Measurements from ENCODE around the gene ZMIZ1.

DNA sequence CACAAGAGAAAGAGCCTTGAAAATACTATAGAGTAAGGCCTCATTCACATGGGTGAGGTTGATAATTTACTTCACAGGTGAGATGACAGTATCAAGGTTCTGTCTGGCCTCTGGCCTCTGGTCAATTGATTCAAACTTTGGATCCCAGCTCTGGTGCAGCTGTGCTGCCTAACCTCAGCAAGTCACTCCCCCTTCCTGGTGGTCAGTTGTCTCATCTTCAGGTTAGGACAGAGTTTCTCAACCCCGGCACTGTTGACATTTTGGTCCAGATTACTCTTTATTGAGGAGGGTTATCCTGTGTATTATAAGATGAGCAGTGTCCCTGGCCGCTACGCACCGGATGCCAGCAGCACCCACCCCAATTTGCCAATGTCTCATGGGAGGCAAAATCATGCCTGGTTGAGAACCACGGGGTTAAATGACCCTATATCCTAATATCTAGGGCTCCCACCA, 147.8 kb downstream of the KCNMA1 start:
- RAMPAGE, long total RNA: no peak
- RRBS, 2 experiments: 83 to 95% methylated on average over 4 of the region's 5 CpGs
CAGE:
- cytosol, long polyA minus RNA: no peak
- cytosol, long polyA plus RNA: no peak
- long polyA plus RNA: no peak
- nucleolus, long total RNA: no peak
- nucleus, long polyA plus RNA: no peak
- nucleus, long total RNA: no peak

GRCh38 chr10:77613073-77613962, 24.3 kb downstream of the KCNMA1 start:
- RAMPAGE, long total RNA: no peak
- RRBS, 2 experiments: no CpG with 5 or more reads among the region's 10 CpGs
CAGE:
- cytosol, long polyA minus RNA: no peak
- cytosol, long polyA plus RNA: no peak
- long polyA plus RNA: no peak
- nucleolus, long total RNA: no peak
- nucleus, long polyA plus RNA: no peak
- nucleus, long total RNA: no peak

GRCh38 chr10:77713963-77714539, 76.4 kb upstream of the KCNMA1 start:
- RAMPAGE, long total RNA: no peak
- RRBS, 2 experiments: no CpG with 5 or more reads among the region's 13 CpGs
CAGE:
- cytosol, long polyA minus RNA: no peak
- cytosol, long polyA plus RNA: no peak
- long polyA plus RNA: no peak
- nucleolus, long total RNA: no peak
- nucleus, long polyA plus RNA: no peak
- nucleus, long total RNA: no peak

DNA sequence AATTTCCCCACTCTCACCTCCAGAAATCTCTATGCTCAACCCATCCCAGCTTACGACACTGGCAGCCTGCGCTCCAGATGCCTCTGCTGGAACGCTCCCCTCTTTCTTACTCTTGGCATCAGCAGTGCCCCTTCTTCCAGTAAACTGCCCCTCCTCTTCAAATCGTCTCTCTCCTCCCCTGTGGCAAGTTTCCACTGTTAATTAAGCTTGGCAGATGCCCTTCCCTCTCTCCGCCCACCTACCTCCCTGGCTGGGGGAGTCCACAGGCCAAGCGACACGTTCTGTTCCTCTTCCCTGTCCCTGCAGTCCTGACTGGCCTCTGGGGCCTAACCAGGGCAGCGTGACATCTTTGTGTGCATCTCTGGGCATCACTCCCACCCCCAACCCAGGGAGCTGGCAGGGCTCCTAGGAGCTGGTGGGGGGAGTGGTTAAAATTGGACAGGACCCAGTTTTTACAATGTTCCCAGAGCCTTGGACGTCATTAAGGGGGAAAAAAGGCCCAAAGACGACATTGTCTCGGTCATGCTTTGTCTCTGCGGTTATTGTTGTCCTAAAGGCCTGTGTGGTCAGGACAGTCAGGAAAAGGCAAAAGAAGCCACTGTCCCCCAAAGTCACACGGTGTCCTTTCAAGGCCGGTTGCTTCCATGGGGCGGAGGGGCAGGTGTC, 54.3 kb downstream of the DLG5 start:
- RAMPAGE, long total RNA: no peak
- RRBS, 2 experiments: no CpG with 5 or more reads among the region's 15 CpGs
CAGE:
- cytosol, long polyA minus RNA: no peak
- cytosol, long polyA plus RNA: no peak
- long polyA plus RNA: no peak
- nucleolus, long total RNA: no peak
- nucleus, long polyA plus RNA: no peak
- nucleus, long total RNA: no peak

- RAMPAGE, long total RNA: no peak
- RRBS, 2 experiments: no CpG with 5 or more reads among the region's 5 CpGs
CAGE:
- cytosol, long polyA minus RNA: no peak
- cytosol, long polyA plus RNA: no peak
- long polyA plus RNA: no peak
- nucleolus, long total RNA: start-site peak on the minus strand at chr10:77899237-77899306, 7 reads
- nucleus, long polyA plus RNA: no peak
- nucleus, long total RNA: no peak
Observed at GRCh38 chr10:77899091-77899571, 27.4 kb downstream of the DLG5 start.

- RAMPAGE, long total RNA: no peak
- RRBS, 2 experiments: no CpG with 5 or more reads among the region's 9 CpGs
CAGE:
- cytosol, long polyA minus RNA: no peak
- cytosol, long polyA plus RNA: no peak
- long polyA plus RNA: no peak
- nucleolus, long total RNA: no peak
- nucleus, long polyA plus RNA: no peak
- nucleus, long total RNA: no peak
Observed at GRCh38 chr10:78401943-78402413, 368.3 kb downstream of the RPS24 start.

- RAMPAGE, long total RNA: no peak
CAGE:
- cytosol, long polyA minus RNA: no peak
- cytosol, long polyA plus RNA: no peak
- long polyA plus RNA: no peak
- nucleolus, long total RNA: no peak
- nucleus, long polyA plus RNA: no peak
- nucleus, long total RNA: no peak
Observed at GRCh38 chr10:78556813-78557071, 512.0 kb upstream of the ZMIZ1 start.

DNA sequence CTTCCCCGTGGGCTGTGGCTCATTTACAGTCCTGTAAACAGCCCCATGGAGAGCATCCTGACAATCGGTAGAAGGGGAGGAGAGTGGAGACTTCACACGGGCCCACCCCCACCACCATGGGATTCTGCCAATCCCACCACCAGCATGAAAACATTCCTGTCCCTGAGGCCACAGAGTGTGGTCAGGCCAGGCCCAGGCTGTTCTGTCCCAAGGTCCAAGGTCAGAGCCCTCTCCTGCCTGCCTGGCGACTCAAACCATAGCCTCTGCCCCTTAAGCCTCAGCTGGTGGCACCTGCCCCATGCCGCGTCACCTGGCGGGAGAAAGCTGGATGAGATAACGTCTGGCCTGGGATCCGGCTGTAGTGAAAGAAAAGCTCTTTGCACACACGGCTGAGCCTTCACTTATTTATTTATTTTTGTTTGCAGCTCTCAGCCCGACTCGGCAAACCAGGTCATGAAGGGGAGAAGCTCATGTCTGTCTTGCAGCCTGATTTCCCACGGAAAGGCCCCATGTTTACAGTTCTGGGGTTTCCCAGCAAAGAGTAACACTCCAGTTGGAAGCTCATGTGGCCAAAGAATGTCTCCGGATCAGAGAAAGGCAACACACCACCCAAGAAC, 293.6 kb upstream of the ZMIZ1 start:
- RAMPAGE, long total RNA: no peak
- RRBS, 2 experiments: no CpG with 5 or more reads among the region's 14 CpGs
CAGE:
- cytosol, long polyA minus RNA: no peak
- cytosol, long polyA plus RNA: no peak
- long polyA plus RNA: no peak
- nucleolus, long total RNA: no peak
- nucleus, long polyA plus RNA: no peak
- nucleus, long total RNA: no peak

- RAMPAGE, long total RNA: no peak
- RRBS, 2 experiments: 2 to 21% methylated on average over 3 to 6 of the region's 23 CpGs
CAGE:
- cytosol, long polyA minus RNA: no peak
- cytosol, long polyA plus RNA: no peak
- long polyA plus RNA: no peak
- nucleolus, long total RNA: no peak
- nucleus, long polyA plus RNA: no peak
- nucleus, long total RNA: no peak
Observed at GRCh38 chr10:78964826-78965775, 103.7 kb upstream of the ZMIZ1 start.

GRCh38 chr10:79066968-79067830, 1.6 kb upstream of the ZMIZ1 start:
- RAMPAGE, long total RNA: no peak
- RRBS, 2 experiments: 3 to 6% methylated on average over 16 to 23 of the region's 73 CpGs
CAGE:
- cytosol, long polyA minus RNA: no peak
- cytosol, long polyA plus RNA: no peak
- long polyA plus RNA: no peak
- nucleolus, long total RNA: no peak
- nucleus, long polyA plus RNA: no peak
- nucleus, long total RNA: no peak

DNA sequence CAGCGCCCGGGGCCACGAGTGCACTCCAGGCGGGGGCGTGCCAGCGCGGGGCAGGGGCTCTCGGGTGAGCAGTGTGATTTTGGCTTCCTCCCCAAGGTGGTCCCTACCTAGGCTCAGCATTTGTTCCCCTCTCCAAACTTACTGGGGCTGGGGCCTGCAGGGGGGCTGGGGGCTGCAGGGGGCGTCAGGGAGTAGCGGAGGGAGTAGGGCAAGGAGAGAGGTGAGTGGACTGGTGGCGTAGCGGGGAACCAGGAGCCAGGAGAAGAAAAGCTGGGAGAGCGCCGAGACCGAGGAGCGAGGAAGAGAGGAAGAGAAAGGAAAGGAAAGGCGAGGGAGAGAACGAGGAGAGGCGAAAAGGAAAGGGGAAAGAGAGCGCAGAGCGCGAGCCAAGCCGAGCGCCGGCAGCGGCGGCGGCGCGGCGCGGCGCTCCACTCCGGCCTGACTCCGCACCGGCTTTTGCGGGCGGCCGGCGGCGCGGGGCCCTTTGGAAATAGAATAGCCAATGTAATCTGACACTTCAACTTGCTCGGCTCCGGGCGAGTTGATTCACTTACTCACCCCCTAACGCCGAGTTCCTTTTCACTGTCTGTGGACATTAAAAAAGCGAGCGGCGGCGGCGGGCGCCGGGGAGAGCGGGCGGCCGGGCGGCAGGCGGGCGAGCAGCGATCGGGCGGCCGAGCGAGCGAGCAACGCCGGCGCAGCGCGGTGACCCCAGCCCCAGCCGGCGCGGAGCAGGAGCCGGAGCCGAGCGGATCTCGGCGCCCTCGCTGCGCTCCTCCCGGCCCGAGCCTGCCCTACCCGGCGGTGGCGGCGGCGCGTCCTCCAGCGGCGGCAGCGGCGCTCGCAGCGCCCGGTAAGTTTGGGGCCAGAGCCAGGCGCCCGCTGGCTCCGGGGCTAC, at the start of gene ZMIZ1:
Gene ZMIZ1 (plus strand): TSS at position 549 of the 898 bp plus-strand sequence.
- RAMPAGE, long total RNA: no peak
- RRBS, 2 experiments: under 1 to 2% methylated on average over 61 to 63 of the region's 99 CpGs
CAGE:
- cytosol, long polyA minus RNA: no peak
- cytosol, long polyA plus RNA: start-site peak on the plus strand centred at position 539 of the sequence, 105 bp wide, 18 and 15 reads in 2 replicates
- long polyA plus RNA: no peak
- nucleolus, long total RNA: no peak
- nucleus, long polyA plus RNA: no peak
- nucleus, long total RNA: no peak

- RAMPAGE, long total RNA: no peak
- RRBS, 2 experiments: no CpG with 5 or more reads among the region's 4 CpGs
CAGE:
- cytosol, long polyA minus RNA: no peak
- cytosol, long polyA plus RNA: no peak
- long polyA plus RNA: no peak
- nucleolus, long total RNA: no peak
- nucleus, long polyA plus RNA: no peak
- nucleus, long total RNA: no peak
Observed at GRCh38 chr10:79097320-79097654, 28.5 kb downstream of the ZMIZ1 start.

DNA sequence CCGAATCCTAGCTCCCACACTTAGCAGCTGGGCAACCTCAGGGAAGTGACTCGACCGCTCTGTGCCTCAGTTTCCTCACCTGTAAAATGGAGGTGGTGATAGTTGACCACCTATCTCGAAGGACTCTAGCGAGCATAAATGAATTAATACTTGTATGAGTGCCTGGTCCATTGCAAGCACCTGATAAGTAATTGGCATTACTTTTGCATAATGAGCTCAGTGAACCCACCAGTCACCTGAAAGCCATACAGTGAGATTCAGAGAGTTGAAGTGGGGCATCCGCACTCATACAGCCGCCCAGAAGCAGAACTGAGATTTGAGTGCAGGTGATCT, 29.6 kb downstream of the ZMIZ1 start:
- RAMPAGE, long total RNA: no peak
- RRBS, 2 experiments: no CpG with 5 or more reads among the region's 7 CpGs
CAGE:
- cytosol, long polyA minus RNA: no peak
- cytosol, long polyA plus RNA: no peak
- long polyA plus RNA: no peak
- nucleolus, long total RNA: no peak
- nucleus, long polyA plus RNA: no peak
- nucleus, long total RNA: no peak

- RAMPAGE, long total RNA: no peak
- RRBS, 2 experiments: no CpG with 5 or more reads among the region's 15 CpGs
CAGE:
- cytosol, long polyA minus RNA: no peak
- cytosol, long polyA plus RNA: no peak
- long polyA plus RNA: no peak
- nucleolus, long total RNA: no peak
- nucleus, long polyA plus RNA: no peak
- nucleus, long total RNA: no peak
Observed at GRCh38 chr10:79098706-79099332, 30.1 kb downstream of the ZMIZ1 start.

GRCh38 chr10:79111482-79112220, 42.9 kb downstream of the ZMIZ1 start:
- RAMPAGE, long total RNA: no peak
- RRBS, 2 experiments: no CpG with 5 or more reads among the region's 9 CpGs
CAGE:
- cytosol, long polyA minus RNA: no peak
- cytosol, long polyA plus RNA: no peak
- long polyA plus RNA: no peak
- nucleolus, long total RNA: no peak
- nucleus, long polyA plus RNA: no peak
- nucleus, long total RNA: no peak

GRCh38 chr10:79141519-79142745, 73.2 kb downstream of the ZMIZ1 start:
- RAMPAGE, long total RNA: no peak
- RRBS, 2 experiments: no CpG with 5 or more reads among the region's 20 CpGs
CAGE:
- cytosol, long polyA minus RNA: no peak
- cytosol, long polyA plus RNA: no peak
- long polyA plus RNA: no peak
- nucleolus, long total RNA: no peak
- nucleus, long polyA plus RNA: no peak
- nucleus, long total RNA: no peak

DNA sequence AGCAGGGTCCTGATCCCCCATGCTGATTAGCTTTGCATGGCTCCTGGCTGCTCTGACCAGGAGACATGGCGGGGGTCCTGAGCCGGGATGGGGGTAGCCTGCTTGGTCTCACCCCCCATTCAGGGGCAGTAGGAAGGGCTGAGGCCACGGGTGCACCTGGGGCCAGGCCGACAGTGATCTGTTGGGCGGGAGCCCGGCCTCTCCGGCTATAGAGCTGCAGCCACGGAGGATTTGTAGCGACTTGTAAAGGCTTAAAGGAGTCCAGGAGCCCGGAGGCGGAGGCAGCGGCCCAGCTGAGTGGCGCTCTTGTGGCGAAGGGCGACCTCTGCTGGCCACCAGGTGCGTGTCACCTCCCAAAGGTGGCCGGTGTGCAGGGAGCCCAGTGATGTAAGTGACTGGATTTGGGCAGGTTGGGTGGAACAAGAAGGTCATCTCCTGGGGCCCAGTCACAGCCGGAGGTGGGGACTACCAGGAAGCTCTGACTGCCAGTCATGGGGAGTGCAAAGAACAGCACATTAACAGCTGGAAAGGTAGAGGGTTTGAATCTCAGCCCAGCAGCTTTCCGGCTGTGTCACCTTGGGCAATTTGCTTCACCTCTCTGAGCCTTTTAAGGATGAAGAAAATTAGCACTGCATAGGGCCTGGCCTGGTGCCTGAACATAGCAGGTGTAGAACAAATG, 126.7 kb downstream of the ZMIZ1 start:
- RAMPAGE, long total RNA: no peak
- RRBS, 2 experiments: 2 to 12% methylated on average over 10 to 15 of the region's 19 CpGs
CAGE:
- cytosol, long polyA minus RNA: no peak
- cytosol, long polyA plus RNA: no peak
- long polyA plus RNA: no peak
- nucleolus, long total RNA: no peak
- nucleus, long polyA plus RNA: no peak
- nucleus, long total RNA: no peak

- RAMPAGE, long total RNA: no peak
- RRBS, 2 experiments: no CpG with 5 or more reads among the region's 15 CpGs
CAGE:
- cytosol, long polyA minus RNA: no peak
- cytosol, long polyA plus RNA: no peak
- long polyA plus RNA: no peak
- nucleolus, long total RNA: no peak
- nucleus, long polyA plus RNA: no peak
- nucleus, long total RNA: no peak
Observed at GRCh38 chr10:79208072-79208638, 139.1 kb upstream of the PPIF start.

DNA sequence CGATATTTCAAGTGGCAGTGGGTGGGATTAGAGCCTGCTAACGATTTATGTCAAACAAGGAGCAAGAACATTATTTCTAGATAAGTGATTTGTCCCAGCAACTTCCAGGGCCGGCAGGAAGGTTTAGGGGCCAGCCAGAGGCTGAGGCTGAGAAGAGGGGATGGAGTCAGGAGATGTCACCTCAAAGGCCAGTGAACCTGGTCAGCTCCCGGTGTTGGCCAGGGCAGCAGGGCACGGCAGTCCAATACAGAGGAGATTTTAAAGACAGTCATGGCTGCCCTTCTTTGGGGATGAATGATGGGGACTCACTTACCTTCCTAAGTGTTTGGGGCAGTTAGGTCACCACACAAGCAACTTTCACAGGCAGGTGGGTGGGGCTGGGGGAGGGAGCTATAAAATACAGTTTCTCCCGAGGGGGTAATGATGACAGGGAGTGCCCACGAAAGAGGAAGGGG, 105.6 kb upstream of the PPIF start:
- RAMPAGE, long total RNA: no peak
- RRBS, 2 experiments: 6% methylated on average over 2 of the region's 7 CpGs; no CpG with 5 or more reads in 1 of the 2 experiments
CAGE:
- cytosol, long polyA minus RNA: no peak
- cytosol, long polyA plus RNA: no peak
- long polyA plus RNA: no peak
- nucleolus, long total RNA: no peak
- nucleus, long polyA plus RNA: no peak
- nucleus, long total RNA: no peak

GRCh38 chr10:79246206-79246597, 101.1 kb upstream of the PPIF start:
- RAMPAGE, long total RNA: no peak
- RRBS, 2 experiments: no CpG with 5 or more reads among the region's 15 CpGs
CAGE:
- cytosol, long polyA minus RNA: no peak
- cytosol, long polyA plus RNA: no peak
- long polyA plus RNA: no peak
- nucleolus, long total RNA: no peak
- nucleus, long polyA plus RNA: no peak
- nucleus, long total RNA: no peak

Measured in GM12878 (cell line).